Epithelial cell of proximal tubule (primary cell): ENCODE results near the gene C17orf99.

DNA sequence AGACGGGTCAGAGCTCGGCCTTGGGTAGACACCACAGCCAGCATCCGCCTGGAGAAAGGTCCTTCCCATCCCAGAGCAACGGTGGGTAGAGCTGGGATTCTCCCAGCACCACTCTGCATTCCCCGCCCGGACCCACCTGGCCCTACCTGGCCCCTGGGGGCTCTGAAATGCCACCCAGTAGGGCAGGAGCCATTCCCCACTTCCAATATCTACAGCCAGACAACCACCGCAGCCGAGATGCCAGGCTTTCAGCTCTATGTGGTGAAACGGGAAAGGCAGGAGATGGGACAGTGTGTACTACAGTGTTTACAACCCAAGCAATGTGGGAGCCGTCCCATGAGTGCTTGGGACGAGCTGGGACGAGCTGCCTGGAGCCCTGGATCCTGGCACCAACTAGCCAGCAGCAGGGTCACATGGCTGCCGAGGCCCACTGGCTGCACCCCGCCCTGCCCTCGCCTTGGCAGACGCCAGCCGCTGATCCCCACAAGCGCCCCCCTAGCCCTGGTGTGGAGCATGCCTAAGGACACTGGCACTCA, 13.7 kb downstream of the TMC6 start:
- RAMPAGE, long total RNA, result no peak
- RRBS, result no CpG with 5 or more reads among the region's 18 CpGs

DNA sequence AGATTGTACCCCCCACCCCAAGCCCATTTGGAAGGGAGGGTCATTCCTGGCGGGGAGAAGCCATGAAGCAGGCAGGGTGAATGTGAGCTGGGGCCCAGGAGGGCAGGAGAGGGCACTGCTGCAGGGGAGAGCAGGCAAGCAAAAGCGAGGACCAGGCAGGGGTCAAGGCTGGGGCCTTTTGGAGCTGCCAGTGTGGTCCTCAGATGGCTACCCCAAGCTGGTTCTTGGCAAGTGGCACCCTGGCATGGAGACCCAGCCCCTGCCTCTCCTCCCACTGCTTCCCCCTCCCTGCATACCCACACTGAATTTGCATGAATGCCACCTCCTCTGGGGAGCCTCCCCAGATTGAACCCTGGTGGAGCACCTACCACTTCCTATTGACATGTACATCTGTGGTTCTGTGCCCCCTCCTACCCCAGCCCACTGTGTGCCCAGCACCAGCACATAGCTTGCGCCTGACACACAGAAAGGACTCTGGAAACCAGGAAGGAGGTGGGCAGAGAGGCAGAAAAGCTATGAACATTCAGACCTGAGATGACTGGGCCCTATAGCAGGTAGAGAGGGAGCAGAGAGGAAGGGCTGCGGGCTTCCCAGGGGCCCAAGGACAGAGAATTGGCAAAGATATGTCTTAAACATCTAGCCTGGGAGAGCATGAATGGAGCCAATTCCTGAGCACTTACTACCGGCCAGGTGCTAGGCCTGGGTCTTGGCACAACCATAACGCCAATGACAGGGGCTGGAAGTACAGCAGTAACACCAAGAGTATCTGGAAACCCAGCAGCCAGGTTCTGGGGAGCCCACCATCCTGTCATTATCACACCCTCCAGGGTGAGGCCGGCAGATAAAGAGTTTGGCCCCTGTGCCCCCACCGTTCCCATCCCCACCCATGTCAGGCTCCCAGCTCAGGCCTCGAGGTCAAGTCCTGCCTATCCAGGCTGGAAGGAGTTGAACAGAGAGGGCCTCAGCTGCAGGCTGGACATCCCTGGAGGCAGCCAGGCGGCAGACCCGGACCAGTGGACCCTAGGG, 759 bp upstream of the TMC8 start:
- RAMPAGE, long total RNA, result no peak
- RRBS, result no CpG with 5 or more reads among the region's 11 CpGs

DNA sequence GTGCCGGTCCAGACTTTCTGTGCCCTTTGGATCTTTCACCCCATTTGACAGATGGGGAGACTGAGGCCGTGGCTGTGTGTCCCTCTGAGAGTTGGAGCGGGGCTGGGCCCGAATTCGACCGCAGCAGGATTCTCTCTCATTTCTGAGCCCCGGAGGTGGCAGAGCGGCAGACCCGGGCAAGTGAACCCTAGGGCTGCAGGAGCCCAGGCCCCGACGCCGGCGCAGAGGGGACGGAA, 577 bp downstream of the TMC8 start:
- RAMPAGE, long total RNA, result no peak
- RRBS, result 56% methylated on average over 6 of the region's 14 CpGs

- RAMPAGE, long total RNA, result no peak
- RRBS, result 33% methylated on average over 3 of the region's 13 CpGs
Observed at GRCh38 chr17:78146053-78146598, at the start of gene C17orf99. C17orf99 (plus strand) TSS chr17:78146385.

GRCh38 chr17:78155181-78155521, 9.0 kb downstream of the C17orf99 start:
- RAMPAGE, long total RNA, result no peak
- RRBS, result no CpG with 5 or more reads among the region's 4 CpGs

DNA sequence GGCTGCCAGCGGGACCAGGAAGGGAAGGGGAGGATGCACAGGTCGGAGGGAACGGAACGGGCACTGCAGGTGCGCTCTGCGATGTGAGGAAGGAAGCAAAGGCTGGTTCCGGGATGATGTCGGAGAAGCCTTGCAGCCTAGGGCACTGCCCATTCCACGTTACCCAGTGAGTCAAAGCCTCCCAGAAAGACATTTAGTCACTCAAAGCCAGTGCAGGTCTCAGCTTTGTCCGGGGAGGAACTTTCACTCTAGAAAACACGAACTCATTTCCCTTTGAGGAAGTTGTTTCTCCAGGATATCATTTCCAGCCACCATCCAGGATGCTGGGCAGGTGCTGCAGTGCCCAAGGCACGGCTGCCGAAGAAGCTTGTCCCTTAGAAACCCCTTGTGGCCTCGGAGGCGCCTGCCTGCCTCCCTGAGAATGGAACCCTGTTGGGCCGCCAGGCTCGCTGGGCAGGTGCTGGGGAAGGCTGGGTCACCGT, 4.5 kb upstream of the TMEM235 start:
- RAMPAGE, long total RNA, result no peak
- RRBS, result 100% methylated on average over 1 of the region's 18 CpGs

- RAMPAGE, long total RNA, result no peak
- RRBS, result no CpG with 5 or more reads among the region's 10 CpGs
Observed at GRCh38 chr17:78354953-78355688, 4.8 kb downstream of the SOCS3 start.

GRCh38 chr17:78355892-78356735, 3.8 kb downstream of the SOCS3 start:
- RAMPAGE, long total RNA, result no peak
- RRBS, result no CpG with 5 or more reads among the region's 19 CpGs

- RAMPAGE, long total RNA, result no peak
- RRBS, result no CpG with 5 or more reads among the region's 12 CpGs
Observed at GRCh38 chr17:78415989-78416731, 37.7 kb downstream of the PGS1 start.

- RAMPAGE, long total RNA, result no peak
- RRBS, result no CpG with 5 or more reads among the region's 11 CpGs
Observed at GRCh38 chr17:78434468-78435131, 56.2 kb downstream of the PGS1 start.

DNA sequence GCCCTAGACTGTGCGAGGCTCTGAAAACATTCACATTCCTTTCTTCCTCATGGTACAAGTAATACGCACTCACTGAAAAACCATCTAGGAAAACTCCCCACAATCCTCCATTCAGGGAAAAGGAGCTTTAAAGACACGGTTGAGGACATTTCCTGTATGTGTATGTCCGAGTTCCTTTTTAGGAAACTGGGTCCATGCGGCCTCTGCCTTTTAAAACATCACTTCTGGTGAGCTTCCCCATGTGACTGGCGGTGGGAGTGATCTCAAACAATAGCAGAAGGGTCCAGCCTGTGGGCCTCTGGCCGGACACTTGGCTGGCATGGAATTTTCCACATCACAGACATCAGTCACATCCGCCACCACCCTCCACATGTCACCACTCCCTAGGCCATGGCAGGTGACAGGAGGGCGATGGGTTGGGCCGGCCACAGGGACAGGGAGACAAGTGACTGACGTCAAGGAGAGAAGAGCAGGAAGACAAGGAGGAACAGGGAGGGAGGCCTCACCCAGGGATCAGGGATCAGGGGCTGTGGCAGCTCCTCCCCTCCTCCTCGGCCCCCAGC, 83.8 kb downstream of the DNAH17 start:
- RAMPAGE, long total RNA, result no peak
- RRBS, result no CpG with 5 or more reads among the region's 12 CpGs

DNA sequence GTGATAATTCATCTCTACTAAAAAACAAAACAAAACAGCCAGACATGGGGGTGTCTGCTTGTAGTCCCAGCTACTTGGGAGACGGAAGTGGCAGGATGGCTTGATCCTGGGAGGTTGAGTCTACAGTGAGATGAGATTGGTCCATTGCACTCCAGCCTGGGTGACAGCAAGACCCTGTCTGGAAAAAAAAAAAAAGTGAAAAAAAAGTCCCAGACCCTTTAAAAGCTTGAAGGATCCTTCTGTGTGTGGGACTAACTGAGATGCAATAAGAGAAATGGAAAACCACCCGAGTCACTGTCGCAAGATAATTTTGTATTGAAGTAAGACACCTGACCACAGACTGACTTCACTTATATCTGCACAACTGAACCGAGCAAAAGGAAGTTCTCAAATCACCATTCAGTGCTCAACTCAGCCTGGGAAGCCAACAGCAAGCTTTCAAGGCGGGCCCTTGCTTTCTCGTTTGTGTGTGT, 61.6 kb upstream of the DNAH17 start:
- RAMPAGE, long total RNA, result no peak
- RRBS, result no CpG with 5 or more reads among the region's 6 CpGs

GRCh38 chr17:78646668-78647602, 69.7 kb upstream of the DNAH17 start:
- RAMPAGE, long total RNA, result no peak
- RRBS, result no CpG with 5 or more reads among the region's 14 CpGs

DNA sequence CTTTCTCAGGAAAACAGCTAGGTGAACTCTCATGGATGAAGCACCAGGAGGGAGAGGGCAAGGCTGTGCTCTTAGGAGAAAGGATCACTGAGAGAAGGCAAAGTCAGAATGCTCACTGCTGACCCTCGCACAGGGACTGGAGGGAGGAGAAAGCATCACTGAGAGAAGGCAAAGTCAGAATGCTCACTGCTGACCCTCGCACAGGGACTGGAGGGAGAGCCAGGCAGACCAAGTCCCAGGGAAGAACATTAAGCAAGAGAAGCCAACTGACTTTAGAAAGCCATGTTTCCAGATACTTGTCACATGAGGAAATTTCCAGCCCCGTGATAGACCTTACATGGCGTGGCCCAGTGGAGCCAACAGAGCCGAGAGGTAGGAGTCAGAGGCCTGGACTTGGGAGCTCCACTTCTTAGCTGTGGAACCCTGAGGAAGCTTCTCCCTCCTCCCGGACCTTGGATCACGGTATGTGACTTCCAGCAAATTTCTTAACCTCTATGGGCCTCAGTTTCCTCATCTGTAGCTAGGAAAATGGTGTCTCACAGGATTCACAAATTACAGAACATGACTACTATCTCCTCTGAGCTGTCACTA, 102.2 kb upstream of the DNAH17 start:
- RAMPAGE, long total RNA, result no peak
- RRBS, result no CpG with 5 or more reads among the region's 7 CpGs

- RAMPAGE, long total RNA, result no peak
- RRBS, result 4% methylated on average over 7 of the region's 31 CpGs
Observed at GRCh38 chr17:78716616-78717730, 65.1 kb downstream of the CYTH1 start.

GRCh38 chr17:78759238-78759580, 22.9 kb downstream of the CYTH1 start:
- RAMPAGE, long total RNA, result no peak
- RRBS, result no CpG with 5 or more reads among the region's 7 CpGs

DNA sequence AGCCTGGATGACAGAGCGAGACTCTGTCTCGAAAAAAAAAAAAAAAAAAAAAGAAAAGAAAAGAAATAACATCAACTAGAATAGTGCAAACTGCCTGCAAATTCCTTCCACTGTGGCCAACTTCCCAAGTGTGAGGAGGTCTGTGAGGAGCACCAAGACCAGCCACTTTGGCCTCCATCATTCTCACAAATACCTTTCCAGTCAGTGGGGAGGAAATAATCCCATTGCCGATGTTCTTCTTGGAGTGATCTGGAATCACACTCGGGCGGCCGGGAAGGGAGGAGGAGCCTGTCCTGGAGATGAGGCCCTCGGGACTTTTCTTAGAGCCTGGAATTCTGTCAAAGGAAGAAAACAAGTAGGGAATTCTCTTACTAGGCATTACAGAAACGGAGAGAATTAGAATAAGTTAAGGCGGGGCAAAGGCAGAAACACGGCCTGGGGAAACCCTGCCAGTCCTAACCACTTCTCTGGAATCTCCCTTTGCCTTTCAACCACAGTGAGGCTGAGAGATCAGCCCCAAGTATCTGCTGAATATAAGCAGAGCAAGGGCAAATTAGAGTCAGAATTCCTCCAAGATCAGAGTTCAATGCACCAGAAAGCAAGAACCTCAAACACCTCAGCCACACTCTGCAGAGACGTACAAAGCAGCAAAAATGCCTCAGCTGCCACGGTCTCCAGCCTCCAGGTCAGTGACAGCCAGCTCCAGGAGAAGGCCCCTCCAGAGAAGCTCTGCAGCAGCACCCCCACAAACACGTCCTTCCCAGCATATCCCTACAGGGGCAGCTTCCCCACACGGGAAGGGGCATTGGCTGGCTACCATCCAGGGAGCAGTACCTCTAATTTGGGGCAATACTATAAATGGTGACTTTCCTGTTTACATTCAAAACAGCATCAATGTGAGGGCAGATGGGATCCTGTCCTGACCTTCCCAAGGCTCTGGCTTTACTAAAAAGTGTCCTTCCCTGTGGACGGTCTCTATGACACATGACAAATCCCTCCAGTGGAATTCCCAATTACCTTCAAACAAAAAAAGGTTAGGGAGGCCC, 27.6 kb downstream of the USP36 start:
- RAMPAGE, long total RNA, result no peak
- RRBS, result no CpG with 5 or more reads among the region's 15 CpGs

DNA sequence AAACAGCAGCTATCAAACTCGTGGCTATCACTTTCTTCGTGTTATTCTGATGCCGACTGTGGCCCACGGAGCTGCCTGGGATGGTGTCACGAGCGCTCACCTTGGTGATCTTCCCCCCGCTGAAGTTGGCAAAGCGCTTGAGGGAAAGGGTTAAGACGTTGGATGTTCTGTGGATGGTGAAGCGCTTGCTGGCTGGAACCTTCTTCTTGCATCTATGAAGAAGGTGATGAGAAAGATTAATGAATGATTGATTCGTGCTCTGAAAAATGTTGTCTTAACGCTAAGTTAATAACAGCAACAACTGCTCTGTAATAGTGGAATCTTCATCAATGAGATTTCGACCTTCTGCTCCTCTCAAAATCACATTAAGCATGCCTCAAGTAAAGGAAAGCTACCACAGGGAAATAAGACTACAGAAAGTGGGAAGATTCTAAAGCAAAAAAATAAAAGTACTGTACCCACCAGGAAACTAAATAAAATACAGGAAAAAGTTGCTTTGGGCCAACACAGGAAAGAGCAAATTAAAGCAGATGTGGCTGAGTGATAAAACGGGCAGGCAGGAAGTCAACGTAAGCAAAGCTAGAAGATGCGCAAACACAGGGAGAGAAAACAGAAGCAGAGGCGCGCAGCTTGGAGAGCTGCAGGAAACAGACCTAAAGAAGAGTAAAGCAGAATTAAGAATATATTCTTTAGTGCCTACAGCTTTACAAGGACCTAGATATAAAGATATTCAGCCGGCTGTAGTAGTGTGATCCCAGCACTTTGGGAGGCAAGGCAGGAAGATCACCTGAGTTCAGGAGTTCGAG, 21.8 kb downstream of the USP36 start:
- RAMPAGE, long total RNA, result no peak
- RRBS, result no CpG with 5 or more reads among the region's 20 CpGs

- RAMPAGE, long total RNA, result no peak
- RRBS, result no CpG with 5 or more reads among the region's 3 CpGs
Observed at GRCh38 chr17:78837506-78838004, 3.1 kb downstream of the USP36 start.

GRCh38 chr17:78895333-78895671, 7.7 kb downstream of the CEP295NL start:
- RAMPAGE, long total RNA, result no peak
- RRBS, result no CpG with 5 or more reads among the region's 5 CpGs